Foreskin fibroblast (primary cell): Measurements from ENCODE around the genes TAS2R60, OR2F2, OR2A14, OR2A42 and OR2A1.

DNA sequence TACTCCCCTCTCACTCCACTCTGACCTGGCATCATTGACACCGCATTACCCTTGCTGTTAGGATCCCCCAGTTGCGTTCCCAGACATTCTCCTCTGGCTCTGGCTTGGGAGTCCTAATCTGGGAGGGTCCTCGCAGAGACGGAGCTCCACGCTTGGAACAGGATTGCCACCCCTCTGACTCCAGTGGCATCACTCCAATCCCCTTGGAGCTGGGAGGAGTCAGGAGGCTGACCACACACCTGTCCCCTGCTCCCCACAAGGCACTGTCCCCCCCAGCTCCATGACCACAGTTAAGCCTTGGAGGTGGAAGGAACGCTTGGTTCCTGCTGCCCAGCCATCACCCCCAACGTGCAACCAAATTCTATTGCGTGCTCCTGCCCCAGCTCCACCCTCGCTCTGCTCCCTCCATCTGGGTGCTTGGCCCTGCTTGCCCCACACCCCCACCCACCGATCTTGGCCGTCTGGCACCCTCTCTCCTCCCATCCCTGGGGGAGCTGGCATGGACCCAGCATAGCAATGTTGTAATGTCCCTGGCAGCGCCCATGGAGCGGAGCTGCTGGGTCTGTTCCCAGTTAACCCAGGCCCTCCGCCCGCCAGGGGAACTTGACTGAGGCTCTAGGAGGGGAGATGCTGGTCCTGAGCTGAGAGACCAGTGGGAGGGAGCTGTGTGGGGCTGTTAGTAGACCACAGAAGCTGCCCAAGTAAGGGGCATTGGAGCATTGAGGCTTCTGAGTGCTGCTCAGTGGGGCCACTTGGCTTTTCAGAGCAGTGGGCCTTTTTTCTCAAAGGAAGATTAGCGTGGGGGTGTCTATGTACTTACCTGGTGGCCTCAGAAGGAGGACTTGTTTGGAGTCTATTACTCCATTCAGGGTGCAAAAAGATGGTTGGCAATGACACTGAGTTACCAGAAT is 952 bp downstream of the EPHB6 start:
- RRBS, result no CpG with 5 or more reads among the region's 16 CpGs

- RRBS, result no CpG with 5 or more reads among the region's 8 CpGs
Observed at GRCh38 chr7:142944383-142945039, 5.2 kb downstream of the LLCFC1 start.

DNA sequence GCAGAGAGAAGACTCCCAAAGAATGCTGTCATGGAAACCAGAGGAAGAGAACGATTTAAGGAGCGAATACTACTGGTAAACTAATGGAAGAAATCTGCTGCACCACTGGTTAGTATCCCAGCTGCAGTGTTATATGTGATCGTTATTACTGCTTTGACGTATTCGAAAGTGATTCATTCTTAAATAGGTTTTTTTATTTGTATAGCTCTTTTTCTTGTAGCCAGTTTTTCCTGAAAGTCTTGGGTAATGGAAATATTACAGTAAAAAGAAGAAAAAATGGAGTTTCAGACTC is 1.3 kb downstream of the CASP2 start:
- RRBS, result no CpG with 5 or more reads among the region's 5 CpGs

GRCh38 chr7:143371905-143372642 is 9.1 kb upstream of the ZYX start:
- RRBS, result no CpG with 5 or more reads among the region's 5 CpGs

DNA sequence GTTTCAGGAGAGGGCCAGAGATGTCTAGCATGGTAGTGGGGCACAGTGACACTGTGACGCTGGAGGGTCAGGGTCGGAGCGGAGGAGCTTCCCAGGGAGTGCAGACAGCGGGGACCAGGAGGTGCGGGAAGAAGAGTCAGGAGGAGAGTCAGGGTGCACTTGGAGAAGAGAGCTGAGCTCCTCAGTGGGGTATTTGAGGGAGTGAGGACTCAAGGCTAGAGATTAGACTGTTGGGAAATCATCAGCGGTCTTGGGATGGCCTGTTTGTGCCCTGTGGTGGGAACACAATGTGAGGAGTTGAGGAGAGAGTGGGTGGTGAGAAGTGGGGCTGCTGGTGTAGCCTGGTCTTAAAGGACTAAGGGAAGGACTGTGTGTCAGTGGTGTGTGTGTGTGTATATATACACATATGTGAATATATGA is 3.8 kb downstream of the ZYX start:
- RRBS, result no CpG with 5 or more reads among the region's 6 CpGs

- RRBS, result no CpG with 5 or more reads among the region's 7 CpGs
Observed at GRCh38 chr7:143443279-143443664, at the start of gene TAS2R60. Gene TAS2R60 (plus strand): TSS chr7:143443453.

DNA sequence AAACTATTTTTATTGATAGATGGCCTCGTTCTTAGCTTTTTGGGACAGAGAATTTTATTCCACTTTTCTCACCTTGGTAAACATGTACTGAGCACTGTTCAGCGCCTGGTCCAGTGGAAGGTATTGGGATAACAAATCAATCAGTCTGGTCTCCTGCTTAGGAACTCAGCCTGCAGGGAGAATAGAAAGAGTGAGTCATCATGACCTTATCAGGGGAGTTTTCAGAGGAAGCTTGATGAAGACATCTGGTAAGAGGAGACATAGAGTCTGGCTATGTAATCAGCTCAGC is 14.2 kb downstream of the TAS2R41 start:
- RRBS, result no CpG with 5 or more reads among the region's 2 CpGs

- RRBS, result no CpG with 5 or more reads among the region's 11 CpGs
Observed at GRCh38 chr7:143875821-143876580, 26.0 kb downstream of the TCAF1 start.

DNA sequence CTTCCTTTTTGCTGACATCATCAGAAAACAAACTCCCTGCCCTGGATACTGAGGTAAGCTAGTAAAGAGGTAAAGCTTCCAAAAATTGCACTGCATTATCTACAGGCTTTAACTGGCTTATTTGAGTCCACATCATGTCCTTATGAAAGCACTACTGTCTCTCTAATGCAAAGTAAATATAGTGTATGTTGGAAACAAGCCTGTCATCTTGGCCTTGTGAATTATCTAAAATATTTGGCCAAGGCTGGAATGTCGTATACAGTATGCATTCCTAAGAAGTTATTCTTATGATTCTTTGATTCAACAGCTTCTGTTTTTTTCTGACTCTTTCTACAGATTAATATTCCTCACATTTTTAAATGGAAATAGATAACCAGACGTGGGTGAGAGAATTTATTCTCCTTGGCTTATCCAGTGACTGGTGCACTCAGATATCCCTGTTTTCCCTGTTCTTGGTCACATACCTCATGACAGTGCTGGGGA is at the start of gene OR2F2:
Gene OR2F2, plus strand, starts transcription at position 360 of the 483 bp plus-strand sequence.
- RRBS, result no CpG with 5 or more reads among the region's 2 CpGs

- RRBS, result no CpG with 5 or more reads among the region's 4 CpGs
Observed at GRCh38 chr7:144122904-144123474, at the start of gene OR2A14. Gene OR2A14 (plus strand): TSS chr7:144123176.

GRCh38 chr7:144239475-144239952 is at the start of gene OR2A42:
Gene OR2A42 (minus strand): TSS chr7:144239605.
- RRBS, result no CpG with 5 or more reads among the region's 3 CpGs

- RRBS, result no CpG with 5 or more reads among the region's 1 CpG
Observed at GRCh38 chr7:144312112-144312669, at the start of gene OR2A1. Gene OR2A1 (plus strand): TSS chr7:144312419.

DNA sequence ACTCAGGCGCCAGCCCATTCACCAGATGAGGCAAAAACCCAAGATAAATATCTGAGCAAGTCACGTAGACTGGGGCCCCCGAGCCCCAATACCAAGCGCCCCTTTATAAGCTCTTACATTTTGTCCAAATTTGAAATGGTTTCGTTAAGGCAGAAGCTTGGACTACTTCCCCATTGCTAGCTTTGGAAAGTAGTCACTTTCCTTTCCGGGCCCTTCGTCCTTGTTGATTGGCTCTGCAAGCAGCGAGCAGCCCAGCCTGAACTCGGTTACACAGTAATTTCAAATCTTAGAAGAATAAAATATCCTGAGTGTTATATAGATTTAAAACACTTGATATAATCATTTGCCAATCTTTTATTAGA is 1.1 kb downstream of the TPK1 start:
- RRBS, result no CpG with 5 or more reads among the region's 9 CpGs

DNA sequence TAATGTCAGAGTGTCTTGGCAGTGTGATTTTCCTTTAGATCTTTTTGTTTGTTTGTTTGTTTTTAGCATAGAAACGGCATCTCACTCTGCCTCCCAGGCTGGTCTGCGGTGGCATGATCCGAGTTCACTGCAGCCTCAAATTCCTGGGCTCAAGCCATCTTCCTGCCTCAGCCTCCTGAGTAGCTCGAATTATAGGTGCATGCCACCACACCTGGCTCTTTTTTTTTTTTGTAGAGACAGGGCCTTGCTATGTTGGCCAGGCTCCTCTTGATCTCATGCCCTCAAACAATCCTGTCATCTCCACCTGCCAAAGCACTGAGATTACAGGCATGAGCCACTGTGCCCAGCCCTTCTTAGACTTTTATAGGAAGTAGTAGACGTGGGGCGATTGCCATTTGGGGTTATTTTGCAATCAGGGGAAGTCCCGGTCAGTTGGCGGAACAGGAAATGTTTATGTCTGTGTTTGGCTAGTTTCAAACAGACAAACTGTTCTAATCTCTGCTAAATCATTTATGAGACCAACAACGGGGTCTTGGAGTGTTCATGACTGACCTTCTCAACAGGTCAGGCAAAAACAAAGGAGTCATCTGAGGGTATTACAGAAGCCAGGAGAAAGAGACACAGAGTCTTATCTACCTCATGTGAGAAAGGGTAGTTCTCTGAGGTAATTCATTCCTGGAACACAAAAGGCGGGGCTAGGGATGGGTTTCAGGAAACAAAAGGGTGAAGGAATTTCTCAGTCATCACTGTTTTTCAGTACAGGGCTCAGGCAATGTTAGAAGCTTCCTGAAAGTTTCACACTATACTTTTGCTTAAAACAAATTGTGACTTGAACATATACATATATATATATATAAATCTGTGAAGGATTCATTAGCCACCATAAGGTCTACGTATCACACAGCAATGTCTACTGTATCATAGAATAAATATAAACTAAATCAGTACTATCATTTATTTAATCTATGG is 6.5 kb upstream of the TPK1 start:
- RRBS, result no CpG with 5 or more reads among the region's 11 CpGs

- RRBS, result no CpG with 5 or more reads among the region's 3 CpGs
Observed at GRCh38 chr7:148732812-148733342, 34.2 kb downstream of the CUL1 start.

GRCh38 chr7:148747041-148747923 is 48.6 kb downstream of the CUL1 start:
- RRBS, result no CpG with 5 or more reads among the region's 4 CpGs

DNA sequence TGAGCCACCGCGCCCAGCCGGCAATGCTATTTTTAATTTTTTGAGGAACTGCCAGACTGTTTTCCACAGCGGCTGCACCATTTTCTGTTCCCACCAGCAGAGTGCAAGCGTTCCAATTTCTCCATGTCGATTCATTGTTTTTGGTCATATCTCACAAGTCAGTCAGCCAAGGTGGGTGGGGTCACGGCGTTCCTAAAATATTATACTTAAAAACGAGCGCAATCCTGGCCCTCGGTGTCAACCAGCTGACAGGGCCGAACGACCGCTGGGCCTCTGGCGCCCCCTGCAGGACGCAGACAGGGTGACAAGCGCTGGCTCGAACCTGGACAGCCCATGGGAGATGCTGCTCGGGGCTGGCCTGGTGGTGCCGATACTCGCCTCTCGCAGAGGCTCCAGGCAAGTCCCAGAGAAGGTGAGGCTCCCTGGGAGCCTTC is 61.6 kb downstream of the PDIA4 start:
- RRBS, result no CpG with 5 or more reads among the region's 22 CpGs

GRCh38 chr7:149228607-149229088 is 10.8 kb upstream of the ZNF212 start:
- RRBS, result no CpG with 5 or more reads among the region's 3 CpGs

DNA sequence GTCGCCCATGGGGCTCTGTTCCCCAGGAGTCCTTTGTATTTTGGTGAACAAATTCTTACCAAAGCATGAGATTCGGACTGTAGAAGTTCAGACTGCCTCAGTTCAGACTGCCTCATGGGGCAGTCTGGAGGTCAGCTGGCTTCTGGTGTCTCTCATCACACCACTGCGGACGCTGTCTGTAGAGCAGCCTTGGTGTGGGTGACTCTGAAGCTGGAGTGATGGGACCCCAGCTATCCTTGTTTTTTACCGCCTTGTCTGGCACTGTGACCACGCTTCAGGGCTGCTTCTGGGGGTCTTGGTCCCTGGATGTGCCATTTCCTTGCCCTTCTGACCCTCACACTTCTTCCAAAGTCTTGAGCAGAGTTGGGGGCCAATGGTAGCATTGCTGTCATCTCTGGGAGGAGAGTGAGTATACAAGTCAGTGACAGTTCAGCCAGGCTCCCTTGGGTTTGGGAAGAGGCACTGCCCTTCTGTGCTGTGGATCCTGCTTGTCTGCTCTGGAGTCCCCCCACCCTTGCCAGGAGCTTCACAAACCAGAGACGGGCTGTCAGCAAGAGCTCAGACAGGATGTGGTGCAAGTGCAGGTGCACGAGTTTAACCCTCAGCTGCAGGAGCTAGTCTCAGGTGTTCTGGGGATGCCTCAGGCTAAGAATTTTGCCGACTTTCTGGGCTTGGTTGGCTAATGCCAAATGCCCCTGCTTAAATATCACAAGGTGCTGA is 22.1 kb downstream of the ZNF783 start:
- RRBS, result no CpG with 5 or more reads among the region's 9 CpGs

DNA sequence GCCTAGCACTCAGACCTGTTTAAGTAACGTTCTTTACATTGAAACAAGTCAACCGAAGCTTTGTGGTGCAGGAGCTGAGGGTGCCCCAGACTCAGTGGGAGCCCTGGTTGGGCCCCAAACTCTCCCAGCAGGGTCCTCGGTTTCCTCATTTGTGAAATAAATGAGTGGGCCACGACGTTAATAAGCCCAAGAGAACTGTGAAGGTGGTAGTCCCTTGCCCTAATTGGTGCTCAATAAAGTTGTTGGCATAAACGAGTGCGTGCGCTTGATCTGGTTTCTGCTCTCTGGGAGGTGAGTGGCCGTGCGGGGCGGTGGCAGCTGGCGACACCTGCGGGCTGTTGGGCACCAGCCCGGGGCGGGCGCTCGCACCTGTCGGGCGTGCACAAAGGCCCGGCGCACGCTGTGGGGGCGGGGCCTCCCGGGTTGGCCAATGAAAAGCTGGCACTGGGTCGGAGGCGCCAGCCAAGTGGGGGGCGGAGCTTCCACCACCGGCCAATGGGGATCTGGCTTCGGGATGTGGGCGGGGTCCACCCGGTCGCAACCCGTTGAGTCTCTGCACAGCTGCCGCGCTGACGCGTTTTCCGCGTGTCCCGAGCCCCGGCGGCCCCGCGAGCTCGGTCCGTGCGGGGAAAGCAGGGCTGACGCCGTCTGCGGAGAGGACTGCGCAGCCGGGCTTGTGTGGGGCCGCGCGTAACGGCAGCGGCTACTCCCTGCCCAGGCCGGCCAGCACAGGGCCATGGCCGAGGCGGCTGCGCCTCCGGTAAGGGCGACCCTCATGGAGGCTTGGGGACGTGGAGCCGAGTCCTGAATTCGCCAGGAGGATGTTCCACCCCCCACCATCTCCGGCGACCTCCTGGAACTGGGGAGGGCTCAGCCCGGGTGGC is 23.0 kb downstream of the ZNF783 start:
- RRBS, result 2% methylated on average over 50 of the region's 69 CpGs